AG04449 (cell line): ENCODE measurements around the genes FAM205A, FAM205C and FANCG.

GRCh38 chr9:34363415-34364234 is 13.1 kb downstream of the MYORG start:
- RRBS, result no CpG with 5 or more reads among the region's 14 CpGs

- RRBS, result no CpG with 5 or more reads among the region's 8 CpGs
These were observed 1.9 kb upstream of the C9orf24 start for GRCh38 chr9:34399239-34400174.

DNA sequence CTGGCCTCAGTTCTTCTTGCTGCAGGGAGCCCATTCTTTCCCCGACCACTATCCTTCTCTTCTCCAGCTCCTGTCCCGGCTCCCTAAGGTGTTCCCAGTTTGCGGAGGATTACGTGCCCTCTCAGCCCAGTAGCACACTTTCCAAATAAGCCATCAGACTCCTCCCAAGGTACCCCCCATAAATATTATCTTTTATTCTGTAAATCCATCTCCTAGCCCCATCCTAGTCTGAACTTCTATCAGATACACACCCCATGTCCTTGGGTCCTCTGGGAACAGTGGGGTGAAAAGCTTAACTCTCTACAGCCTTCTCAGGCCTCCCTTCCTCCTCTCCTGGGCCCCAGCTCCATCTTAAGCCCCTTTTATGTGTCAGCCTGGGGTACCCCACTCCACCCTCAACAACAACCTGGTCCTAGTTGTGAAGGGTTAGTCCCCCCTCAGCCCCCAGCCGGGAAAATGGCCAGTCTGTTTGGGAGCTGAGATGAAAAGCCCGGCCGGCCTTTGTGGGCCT is 9.4 kb downstream of the CNTFR start:
- RRBS, result no CpG with 5 or more reads among the region's 7 CpGs

- RRBS, result 4% methylated on average over 8 of the region's 47 CpGs
These were observed 887 bp downstream of the ENSG00000187186 start for GRCh38 chr9:34664866-34665450.

GRCh38 chr9:34729167-34729738 is at the start of gene FAM205A:
Gene FAM205A (minus strand): TSS chr9:34729488.
- RRBS, result no CpG with 5 or more reads among the region's 6 CpGs

DNA sequence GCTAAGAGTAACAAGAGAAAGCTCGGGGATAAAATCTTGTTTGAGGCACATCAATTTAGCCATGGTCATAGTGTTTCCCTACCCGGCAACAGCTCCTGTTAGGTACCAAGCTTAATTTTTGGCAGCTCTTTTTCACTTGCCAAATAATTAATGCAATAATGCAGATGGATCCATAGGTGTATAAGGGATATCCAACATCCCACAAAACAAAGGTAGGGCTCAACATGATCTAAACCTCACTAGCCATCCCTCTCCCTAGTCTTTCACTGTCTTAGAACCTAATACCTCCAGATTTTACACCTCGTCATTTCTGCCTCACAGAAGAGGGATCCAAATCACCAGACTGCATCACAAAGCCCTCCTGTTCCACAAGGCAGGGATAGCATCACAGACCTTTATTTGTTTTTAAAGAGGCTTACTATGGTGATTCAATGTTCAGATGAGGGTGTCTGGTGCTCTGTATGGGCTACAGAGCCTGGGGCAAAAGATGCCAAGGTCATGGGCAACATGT is at the start of gene FAM205C:
Gene FAM205C, minus strand, starts transcription at position 268 of the 511 bp plus-strand sequence.
- RRBS, result no CpG with 5 or more reads among the region's 3 CpGs

DNA sequence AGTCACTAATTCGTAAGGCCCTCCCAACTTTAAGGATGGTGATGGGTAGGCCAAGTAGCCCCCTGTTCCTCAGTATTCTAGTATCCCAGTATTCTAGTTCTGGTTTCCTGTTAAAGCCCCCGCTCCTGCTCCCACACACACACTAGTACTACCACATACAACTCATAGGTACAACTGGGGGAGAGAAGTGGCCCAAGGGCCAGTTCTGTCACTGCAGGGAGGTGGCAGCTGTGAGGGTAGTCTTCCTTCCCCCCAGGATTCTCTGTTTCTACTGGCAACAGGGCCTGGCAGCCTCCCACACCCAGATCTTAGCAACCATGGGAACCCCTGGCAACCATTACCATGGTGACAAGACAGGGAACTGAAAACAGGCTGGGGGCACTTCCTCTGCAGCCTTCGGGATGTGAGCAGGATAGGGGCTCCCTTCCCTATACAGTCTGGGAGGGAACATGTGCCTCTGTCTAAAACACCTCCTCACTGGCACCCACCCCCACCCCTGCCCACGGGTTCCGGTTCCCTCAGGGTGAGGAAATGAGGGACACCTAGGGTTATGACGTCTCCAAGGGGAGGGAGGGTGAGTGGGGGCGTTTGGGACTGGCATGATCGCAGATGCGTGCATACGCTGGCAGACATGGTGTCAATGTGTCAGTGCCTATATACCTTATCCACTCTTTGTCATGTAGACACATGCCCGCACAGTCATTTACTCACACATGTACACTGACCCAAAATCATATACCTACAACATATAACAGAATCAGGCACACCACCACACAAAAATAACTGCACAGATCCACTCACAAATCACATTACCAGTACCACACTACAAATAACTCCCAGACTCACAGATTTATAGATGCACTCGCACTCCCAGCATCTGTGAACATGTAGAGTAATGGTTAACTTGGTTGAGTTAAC is 3.0 kb upstream of the DNAJB5 start:
- RRBS, result no CpG with 5 or more reads among the region's 12 CpGs

- RRBS, result no CpG with 5 or more reads among the region's 19 CpGs
These were observed 1.9 kb downstream of the DNAJB5 start for GRCh38 chr9:34991015-34992231.

DNA sequence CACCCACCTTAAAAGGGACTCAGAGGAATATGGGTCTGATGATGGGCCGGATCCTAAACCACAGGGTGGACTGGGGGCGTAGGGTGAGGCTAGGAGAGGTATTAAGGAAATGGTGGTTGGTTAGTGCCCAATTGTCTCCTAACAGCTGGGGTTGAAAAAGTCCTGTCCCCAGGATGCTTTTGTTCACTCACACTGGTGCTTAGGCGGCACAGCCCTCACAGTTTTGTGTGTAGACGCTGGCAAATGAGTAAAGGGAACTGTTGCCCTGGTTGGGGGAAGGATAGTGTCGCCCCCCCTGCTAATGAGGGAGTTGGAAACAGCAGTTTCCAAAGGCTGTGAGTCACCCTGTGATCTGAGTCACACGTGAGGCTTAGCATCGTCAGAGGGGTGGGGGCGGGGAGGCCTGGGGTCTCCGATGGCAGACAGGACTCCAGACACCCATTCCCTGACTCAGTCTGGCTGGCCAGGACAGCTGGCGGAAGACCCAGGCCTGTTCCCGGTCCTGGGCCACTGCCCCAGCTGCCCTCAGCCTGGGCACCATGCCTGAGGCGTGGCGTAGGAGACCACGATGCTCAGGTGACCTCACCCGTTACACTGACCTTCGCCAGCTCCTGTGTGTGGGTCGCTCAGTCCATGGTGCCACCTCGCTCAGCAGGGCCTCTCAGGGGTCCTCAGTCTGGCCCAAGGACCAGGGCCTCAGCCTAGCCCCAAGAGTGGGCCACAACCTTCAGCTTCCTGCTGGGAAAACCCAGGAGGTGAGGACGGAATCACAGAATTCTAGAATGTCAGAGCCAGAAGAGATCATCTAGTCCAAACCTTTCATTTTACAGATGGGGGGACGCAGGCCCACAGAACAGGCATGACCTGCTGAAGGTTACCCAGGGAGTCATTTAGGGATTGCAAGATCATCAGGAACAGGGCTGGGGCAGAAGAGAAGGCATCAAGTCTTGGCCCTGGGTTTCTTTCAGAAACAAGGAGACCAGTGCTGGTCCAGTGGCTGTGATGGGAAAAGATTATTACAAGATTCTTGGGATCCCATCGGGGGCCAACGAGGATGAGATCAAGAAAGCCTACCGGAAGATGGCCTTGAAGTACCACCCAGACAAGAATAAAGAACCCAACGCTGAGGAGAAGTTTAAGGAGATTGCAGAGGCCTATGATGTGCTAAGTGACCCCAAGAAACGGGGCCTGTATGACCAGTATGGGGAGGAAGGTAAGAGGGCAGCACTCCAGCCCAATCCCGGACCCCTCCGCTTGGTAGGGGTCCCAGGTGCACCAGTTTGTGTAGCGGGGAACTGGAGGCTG is 3.1 kb downstream of the DNAJB5 start:
- RRBS, result no CpG with 5 or more reads among the region's 28 CpGs

DNA sequence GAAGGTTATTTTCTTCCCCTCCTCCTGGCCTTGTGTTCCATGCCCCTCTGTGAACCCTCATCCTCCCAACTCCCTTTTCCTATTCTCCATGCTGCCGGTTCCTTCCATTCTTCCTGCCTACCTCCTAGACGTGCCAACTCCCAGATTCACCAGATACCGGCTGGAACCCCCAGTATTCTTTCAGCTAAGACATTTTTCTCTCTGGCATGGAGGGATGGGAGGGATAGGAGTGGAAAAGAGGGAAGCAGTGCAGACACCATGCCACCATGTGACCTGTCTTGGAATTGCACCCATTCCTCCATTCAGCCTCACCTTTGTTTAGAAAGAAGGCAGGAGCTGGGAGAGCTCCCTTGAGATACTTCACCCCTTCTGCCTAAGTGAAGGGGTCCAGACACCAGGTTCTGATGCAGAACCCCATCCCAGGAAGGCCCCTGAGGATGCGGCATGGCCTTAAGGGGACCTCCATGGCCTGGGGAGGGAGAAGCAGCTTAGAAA is 4.8 kb downstream of the DNAJB5 start:
- RRBS, result no CpG with 5 or more reads among the region's 4 CpGs

GRCh38 chr9:35040147-35040914 is 1.7 kb upstream of the C9orf131 start:
- RRBS, result no CpG with 5 or more reads among the region's 5 CpGs

DNA sequence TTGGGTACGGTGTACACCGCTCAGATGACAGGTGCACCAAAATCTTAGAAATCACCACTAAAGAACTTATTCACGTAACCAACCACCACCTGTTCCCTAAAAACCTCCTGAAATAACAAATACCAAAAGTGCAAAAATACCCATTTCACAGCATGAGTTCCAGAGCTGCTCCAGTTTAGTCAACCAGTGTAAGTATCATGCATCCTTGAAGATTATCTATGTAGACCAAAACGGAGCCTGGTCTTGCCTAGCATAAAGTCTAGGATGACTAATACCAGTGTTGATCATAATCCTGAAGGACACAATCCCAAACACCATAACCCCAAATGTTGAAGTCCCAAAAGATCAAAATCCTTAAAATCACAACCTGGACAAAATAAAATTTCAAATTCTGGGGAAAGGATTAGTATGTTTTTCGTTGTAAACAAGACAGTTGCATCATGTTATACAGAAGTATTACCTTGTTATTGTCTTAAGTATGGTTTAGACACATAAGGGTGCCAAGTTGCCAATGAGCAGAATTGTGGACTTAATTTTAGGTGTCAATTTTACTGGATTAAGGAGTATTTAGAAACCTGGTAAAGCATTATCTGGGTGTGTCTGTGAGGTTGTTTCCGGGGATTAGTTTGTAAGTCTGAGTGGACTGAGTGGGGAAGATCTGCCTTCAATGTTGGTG is 12.3 kb downstream of the C9orf131 start:
- RRBS, result no CpG with 5 or more reads among the region's 6 CpGs

- RRBS, result no CpG with 5 or more reads among the region's 11 CpGs
These were observed 5.8 kb downstream of the VCP start for GRCh38 chr9:35066504-35067243.

DNA sequence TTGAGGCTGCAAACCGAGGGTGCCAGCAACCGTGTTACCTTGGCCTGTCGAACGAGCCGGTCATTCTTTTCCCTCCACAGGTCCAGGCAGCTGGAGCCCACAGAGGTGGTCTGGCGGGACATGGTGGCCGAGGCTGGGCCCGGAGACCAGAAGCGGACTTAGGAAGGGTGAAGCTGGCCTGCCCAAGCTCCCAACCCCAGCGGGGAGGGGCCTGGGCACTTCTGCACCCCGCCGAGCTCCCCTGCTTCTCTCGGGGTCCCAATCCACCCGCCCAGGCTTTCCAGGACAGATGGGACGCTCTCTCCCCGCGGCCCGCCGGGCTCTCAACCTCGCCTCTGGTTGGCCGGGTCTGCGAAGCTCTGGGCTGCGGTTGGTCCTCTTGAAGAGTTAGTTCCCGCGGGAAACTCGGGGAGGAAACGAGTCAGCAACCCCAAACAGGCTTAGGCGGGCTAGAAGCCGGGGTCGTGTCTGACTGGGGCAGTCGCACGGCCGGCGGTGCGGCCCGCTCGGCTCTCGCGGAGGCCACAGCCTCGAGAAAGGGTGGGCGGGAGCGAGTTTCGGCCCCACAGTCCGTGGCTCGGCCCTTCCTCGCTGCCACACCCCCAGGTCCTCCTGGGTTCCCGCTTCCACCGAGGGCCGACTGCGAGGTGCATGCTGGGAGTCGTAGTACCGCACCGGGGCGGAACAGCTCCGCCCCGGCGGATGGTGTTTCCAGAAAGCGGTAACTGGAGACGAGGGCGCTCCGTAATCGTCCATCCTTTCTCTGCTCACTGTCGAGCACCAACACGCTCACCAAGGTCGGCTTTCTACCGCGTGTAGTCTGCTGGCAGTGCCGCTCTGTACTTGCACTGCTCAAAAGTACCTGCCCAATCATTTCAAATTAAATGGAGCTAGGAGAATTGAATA is at the start of gene FANCG:
Gene FANCG, minus strand, starts transcription at position 540 of the 906 bp plus-strand sequence.
- RRBS, result 2% methylated on average over 7 of the region's 68 CpGs

- RRBS, result no CpG with 5 or more reads among the region's 8 CpGs
These were observed 8.9 kb upstream of the UNC13B start for GRCh38 chr9:35152969-35153288.

GRCh38 chr9:35341291-35341939 is 148.5 kb upstream of the RUSC2 start:
- RRBS, result no CpG with 5 or more reads among the region's 8 CpGs

- RRBS, result no CpG with 5 or more reads among the region's 9 CpGs
These were observed 113.9 kb upstream of the RUSC2 start for GRCh38 chr9:35376012-35376390.

- RRBS, result no CpG with 5 or more reads among the region's 4 CpGs
These were observed 96.8 kb upstream of the RUSC2 start for GRCh38 chr9:35392992-35393630.

DNA sequence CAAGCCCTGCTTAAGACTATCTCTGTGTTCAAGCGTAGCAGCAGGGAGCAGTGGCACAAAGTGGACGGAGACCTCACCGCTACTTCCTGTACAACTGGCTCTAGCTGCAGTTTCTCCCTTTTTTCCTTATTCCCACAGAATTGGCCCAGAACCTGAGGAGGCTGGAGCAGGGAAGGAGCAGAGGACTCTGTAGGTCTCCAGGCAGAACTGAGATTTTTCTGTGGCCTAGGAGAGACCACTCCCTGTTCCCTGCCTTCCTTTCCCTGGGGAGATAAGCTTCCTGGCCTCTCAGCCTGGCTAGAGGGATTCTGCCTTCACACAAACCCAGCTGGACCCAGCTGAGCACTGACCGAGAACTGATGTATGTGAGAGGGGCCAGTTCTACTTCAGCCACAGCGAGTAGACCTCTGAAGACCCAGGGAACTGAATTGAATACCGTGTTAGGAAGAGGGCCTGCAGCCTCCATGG is 25.8 kb downstream of the FAM166B start:
- RRBS, result no CpG with 5 or more reads among the region's 6 CpGs

GRCh38 chr9:35553540-35554039 is 10.1 kb downstream of the FAM166B start:
- RRBS, result no CpG with 5 or more reads among the region's 3 CpGs